ENCODE measurements around a stretch of chr21.

GRCh38 chr21:16718772-16719265 is 794.0 kb upstream of the CXADR start:
- PRO-cap, 2 experiments, result no peak in any of the 2 experiments
- RAMPAGE, long total RNA, 4 experiments, result no peak in any of the 4 experiments

GRCh38 chr21:17451440-17452063 is 61.3 kb upstream of the CXADR start:
- PRO-cap, 2 experiments, result no peak in any of the 2 experiments
- RAMPAGE, long total RNA, 4 experiments, result no peak in any of the 4 experiments

- PRO-cap, 2 experiments, result no peak in any of the 2 experiments
- RAMPAGE, long total RNA, 4 experiments, result no peak in any of the 4 experiments
Observed at GRCh38 chr21:17455331-17455756, 57.5 kb upstream of the CXADR start.

DNA sequence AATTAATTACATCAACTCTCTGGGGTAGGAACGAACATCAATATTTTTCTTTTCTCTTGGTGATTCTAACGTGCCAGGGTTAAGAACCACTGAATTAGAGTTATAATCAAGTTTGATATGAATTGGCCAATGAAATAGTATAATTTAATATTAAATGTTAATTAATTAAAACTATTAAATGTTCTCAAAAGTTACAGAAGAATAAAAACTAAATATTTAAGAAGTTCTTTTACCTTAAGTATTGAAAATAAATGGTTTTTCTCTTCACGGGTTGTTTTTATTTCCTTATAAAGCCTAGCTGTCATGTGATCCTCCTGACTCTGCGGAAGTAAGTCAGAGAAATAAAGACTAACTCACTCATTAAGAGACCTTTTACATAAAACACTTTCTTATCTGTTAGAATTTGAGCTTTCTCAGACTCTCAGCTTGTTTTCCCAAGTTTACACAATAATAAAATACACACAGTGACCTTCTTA is 45.7 kb upstream of the CXADR start:
- PRO-cap, 2 experiments, result no peak in any of the 2 experiments
- RAMPAGE, long total RNA, 4 experiments, result no peak in any of the 4 experiments

DNA sequence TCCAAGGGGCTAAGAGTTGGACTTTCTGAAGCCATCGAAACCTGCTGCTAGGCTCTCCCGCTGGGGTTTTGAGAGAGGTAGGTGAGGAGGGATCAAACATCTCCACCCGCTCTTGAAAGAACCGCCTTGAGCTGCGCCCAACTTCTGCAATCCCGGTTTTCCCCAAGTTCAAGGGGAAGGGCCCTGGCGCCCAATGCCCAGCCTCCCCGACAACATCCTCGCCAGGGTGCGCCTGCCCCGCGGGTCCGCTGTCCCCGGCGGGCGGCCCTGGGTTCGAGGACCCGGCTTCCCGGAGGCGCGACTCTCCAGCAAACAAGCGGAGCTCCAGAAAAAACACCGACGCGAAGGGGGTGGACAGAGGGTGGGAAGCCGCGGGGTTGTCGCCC is 697 bp downstream of the BTG3 start:
- PRO-cap, 2 experiments, result peak in 1 of 2 experiments; most common plus-strand start position 212 of the sequence (in 1); most common minus-strand start position 70 of the sequence (in 1)
- RAMPAGE, long total RNA, 4 experiments, result no peak in any of the 4 experiments

DNA sequence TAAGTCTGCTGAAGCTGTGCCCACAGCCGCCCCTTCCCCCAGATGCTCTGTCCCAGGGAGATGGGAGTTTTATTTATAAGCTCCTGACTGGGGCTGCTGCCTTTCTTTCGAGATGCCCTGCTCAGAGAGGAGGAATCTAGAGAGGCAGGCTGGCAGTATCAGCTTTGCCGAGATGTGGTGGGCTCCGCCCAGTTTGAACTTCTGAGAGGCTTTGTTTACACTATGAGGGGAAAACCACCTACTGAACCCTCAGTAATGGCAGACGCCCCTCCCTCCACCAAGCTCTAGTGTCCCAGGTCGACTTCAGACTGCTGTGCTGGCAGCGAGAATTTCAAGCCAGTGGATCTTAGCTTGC is 43.9 kb downstream of the C21orf91 start:
- PRO-cap, 2 experiments, result no peak in any of the 2 experiments
- RAMPAGE, long total RNA, 4 experiments, result no peak in any of the 4 experiments

DNA sequence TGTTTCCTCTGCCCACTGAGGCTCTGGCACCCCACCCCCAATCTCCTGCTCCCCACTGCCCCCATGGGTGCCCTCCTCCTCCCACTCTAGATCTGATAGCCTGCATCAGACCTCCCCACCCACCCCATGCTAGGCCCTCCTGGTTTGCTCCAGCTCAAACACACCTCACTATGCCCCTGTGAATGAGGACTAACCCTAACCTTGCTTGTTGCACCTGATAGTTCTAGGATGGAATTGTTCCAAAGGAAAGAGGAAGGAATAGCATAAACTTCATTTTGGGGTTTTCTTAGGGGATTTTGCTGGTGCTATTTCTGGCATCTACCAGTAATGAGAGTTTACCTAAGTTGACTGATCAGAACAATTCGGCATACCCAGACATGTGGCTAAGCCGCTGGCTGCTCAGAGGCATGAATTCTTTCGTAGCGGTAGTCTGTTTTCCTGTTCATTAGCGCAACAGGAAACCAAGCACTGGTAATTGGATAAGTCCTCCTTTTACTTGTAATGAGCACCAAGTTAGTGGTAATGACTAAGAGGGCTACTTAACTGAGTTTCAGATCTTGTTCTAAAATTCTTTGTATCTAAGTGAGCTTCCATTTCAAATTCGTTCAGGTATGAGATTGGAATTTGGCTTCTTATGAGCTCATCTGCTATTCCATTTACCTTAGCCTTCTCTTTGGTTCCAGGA is 38.7 kb downstream of the C21orf91 start:
- PRO-cap, 2 experiments, result no peak in any of the 2 experiments
- RAMPAGE, long total RNA, 4 experiments, result no peak in any of the 4 experiments

DNA sequence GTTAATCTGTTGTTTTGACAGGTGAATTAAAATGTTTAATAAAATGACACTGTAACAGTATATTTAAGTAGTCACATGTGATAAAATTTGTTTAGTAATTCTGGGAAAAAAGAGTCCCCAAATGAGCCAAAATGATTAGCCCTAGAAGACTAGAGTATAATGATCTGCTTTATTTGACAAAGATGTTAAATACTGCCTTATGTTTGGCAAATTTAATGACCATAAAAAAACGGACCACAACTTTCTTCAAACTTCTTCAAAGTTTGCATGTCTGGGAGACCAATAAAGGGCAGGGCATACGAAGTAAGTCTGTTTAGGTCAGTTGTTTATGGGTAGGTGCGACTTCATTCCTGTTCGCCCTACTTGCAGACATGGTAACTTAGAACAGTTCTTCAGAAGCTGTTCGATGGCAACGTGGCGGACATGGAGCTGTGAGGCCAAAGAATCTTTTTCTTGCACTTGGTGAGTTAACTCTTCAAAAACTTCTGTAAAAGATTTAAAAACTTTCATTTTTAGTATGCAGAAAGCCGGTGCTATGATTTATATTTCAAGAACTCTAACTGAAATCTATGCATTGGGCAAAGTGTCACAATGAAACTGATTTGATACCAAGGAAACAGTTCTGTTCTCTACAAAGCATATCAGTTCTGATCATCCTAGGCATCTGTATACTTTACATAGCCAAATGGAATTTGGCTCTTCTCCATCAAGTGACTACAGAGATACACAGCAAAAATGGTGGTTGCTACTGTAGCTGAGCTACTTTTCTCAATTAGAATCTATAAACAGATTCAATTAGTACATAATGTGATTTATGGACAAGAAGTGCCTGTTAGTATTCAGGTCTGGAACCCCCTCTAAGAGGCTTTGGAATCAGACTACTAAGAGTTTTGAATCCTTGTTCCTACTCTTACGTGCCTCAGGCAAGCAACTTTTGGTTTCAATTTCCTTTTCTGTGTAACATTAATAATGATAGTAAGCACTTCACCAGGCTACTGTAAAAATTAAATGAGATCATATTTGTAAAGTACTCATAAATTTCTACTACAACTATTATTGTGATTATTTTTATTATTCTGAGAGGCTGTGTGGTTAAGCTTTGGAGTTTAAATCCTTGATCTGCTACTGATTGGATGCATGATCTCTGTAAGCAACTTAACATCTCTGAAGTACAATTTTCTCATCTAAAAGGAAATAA is 25.7 kb downstream of the C21orf91 start:
- PRO-cap, 2 experiments, result no peak in any of the 2 experiments
- RAMPAGE, long total RNA, 4 experiments, result no peak in any of the 4 experiments

- PRO-cap, 2 experiments, result no peak in any of the 2 experiments
- RAMPAGE, long total RNA, 4 experiments, result no peak in any of the 4 experiments
Observed at GRCh38 chr21:19853675-19854396, 1144.4 kb upstream of the NCAM2 start.

DNA sequence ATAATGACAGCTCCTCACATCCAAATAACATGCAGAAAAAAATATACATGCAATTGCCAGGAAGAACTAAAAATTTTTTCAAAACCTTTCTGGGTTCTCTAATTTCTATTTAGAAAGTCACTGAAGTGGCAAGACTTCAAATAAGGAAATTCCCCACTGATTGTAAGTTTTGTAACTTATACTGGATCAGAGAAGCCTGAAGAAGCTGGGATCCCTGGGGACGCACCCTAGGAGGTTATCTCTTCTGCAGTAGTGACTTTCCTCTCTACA is 182.7 kb downstream of the MRPL39 start:
- PRO-cap, 2 experiments, result no peak in any of the 2 experiments
- RAMPAGE, long total RNA, 4 experiments, result no peak in any of the 4 experiments

GRCh38 chr21:25457377-25457935 is 149.8 kb downstream of the MRPL39 start:
- PRO-cap, 2 experiments, result no peak in any of the 2 experiments
- RAMPAGE, long total RNA, 4 experiments, result no peak in any of the 4 experiments

DNA sequence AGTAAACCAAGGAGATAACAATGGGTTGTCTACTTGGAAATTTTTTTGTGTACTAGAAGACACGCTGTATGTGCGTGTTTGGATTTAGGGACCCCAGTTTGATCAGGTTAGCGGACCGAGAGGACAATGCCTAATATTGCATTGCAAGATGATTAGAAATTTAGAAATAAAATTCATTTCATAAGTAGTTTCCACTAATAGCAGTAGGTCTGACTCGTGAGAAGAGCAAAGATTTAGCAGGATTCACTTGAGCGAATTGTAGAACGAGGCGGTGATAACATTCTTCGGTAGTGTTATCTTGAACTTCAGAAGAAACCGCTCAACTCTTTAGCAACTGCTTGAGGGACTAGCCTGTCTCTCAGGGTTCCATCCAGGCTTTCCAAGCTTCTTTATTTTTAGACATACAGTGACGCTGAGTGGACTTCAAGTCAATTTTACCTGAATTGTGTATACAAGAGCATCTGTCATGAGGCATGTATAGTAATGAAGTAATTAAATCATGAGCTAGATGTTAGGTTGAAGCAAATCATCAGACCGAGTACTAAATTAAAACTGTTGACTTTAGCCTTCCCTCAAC is 1.4 kb downstream of the GABPA start:
- PRO-cap, 2 experiments, result no peak in any of the 2 experiments
- RAMPAGE, long total RNA, 4 experiments, result no peak in any of the 4 experiments

DNA sequence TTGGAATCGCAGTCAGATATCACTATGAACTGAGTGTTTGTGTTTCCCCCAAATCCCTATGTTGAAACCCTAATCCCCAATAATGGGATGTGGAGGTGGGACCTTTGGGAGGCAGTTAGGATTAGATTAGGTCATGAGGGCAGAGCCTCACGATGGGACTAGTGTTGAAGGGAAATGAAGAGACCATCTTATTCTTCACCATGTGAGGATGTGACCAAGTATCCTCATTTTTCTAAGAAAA is 144.5 kb downstream of the GABPA start:
- PRO-cap, 2 experiments, result no peak in any of the 2 experiments
- RAMPAGE, long total RNA, 4 experiments, result no peak in any of the 4 experiments

DNA sequence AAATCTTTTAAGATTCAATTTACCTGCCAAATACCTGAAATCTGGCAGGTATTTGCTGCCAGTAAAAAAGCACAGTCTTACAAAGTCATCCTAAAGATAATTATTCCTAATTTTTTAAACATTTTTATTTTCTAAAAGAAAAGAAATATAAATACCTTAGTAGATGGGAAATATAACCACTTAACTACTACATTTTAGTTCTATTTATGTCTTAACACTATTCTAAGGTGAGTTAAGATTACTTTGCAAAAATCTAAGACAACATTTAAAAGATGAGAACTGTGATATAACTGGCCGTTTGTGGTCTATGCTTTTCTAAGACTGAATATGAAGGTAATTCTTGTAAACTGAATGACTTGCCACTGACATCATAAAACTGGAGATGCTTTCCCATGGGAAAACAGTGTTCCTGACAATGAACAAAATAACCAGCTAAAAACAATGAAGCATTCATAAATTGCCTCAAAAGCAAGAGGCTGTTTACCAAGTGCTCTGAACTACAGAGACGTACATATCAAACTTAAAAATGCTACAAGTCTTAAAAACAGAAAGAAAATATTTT is 54.8 kb downstream of the APP start:
- PRO-cap, 2 experiments, result no peak in any of the 2 experiments
- RAMPAGE, long total RNA, 4 experiments, result no peak in any of the 4 experiments

GRCh38 chr21:26123030-26123337 is 47.6 kb downstream of the APP start:
- PRO-cap, 2 experiments, result no peak in any of the 2 experiments
- RAMPAGE, long total RNA, 4 experiments, result no peak in any of the 4 experiments

- PRO-cap, 2 experiments, result no peak in any of the 2 experiments
- RAMPAGE, long total RNA, 4 experiments, result no peak in any of the 4 experiments
Observed at GRCh38 chr21:26161159-26161789, 9.3 kb downstream of the APP start.

- PRO-cap, 2 experiments, result no peak in any of the 2 experiments
- RAMPAGE, long total RNA, 4 experiments, result no peak in any of the 4 experiments
Observed at GRCh38 chr21:26235526-26235990, 65.0 kb upstream of the APP start.

DNA sequence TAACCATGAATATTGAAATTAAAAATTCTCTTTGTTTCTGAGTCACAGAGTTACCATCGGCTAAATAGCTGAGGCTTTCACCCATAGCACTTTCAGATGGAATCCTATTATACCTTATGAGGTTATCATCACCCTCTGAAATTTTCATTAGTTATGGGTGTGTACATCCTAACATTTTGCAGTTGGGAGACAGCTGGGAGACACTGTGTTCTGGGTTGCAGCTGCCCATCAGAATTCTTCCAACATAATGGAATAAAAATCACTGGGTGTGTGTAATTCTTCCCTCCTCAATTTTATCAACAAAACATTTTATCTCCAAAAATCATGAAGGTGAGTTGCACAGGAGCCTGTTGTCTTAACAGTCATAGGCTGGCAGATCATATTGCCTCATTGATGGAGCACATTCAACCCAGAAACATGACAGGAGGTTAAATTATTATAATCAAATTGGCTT is 17.5 kb downstream of the CYYR1 start:
- PRO-cap, 2 experiments, result peak in 1 of 2 experiments; most common plus-strand start position 181 of the sequence (in 1)
- RAMPAGE, long total RNA, 4 experiments, result no peak in any of the 4 experiments

GRCh38 chr21:26563862-26564555 is 9.1 kb downstream of the CYYR1 start:
- PRO-cap, 2 experiments, result no peak in any of the 2 experiments
- RAMPAGE, long total RNA, 4 experiments, result no peak in any of the 4 experiments

- PRO-cap, 2 experiments, result no peak in any of the 2 experiments
- RAMPAGE, long total RNA, 4 experiments, result no peak in any of the 4 experiments
Observed at GRCh38 chr21:26801469-26802087, 43.6 kb downstream of the ADAMTS1 start.

Measured in upper lobe of left lung (tissue), 5 donors.